ENCODE measurements around the genes FAM171A2, ITGA2B and C1QL1.

DNA sequence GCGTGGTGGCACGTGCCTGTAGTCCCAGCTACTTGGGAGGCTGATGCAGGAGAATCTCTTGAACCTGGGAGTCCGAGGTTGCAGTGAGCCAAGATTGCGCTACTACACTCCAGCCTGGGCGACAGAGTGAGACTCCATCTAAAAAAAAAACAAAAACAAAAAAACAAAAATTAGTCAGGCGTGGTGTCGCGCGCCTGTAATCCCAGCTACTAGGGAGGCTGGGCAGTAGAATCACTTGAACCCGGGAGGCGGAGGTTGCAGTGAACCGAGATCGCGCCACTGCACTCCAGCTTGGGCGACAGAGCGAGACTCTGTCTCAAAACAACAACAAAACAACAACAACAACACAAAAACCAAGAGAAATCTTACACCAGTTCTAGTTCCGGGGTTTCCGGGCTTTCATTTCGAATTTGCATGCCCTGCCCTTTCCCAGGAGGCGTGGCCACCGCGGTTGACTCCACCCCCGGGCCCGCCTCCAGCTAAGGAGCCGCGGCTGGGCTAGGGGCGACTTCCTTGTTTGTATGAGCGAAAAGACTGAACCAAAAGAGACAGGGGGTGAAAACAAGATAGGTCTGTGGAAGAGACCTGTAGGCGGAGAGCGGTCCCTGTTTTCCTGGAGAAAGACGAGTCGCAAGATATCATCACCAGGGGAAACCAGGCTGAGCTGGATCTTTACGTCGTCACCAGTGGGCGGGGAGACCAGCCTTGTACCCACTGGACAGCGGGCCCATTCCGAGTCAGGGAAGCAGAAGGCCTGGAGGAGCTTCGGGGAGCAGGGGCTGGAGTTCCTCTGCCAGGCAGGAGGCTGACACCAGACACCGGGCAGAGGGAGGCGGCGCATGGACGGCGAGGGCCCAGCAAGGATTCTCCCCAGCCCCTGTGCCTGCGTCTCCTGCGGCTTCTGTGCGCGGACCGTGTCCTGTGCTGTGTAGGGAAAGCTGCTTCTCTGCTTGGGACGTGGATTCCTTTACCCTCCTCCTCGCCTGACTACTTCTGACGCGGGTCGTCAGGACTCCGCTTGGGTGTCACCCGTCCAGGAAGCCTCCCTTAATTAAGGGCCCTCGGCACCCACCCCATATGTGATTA is 10.5 kb upstream of the ARL4D start:
- PRO-cap: bidirectional peak, plus-strand start at position 482 of the sequence, minus-strand start at position 406 of the sequence; bidirectional peak, plus-strand start at position 748 of the sequence, minus-strand start at position 625 of the sequence
- RAMPAGE, long total RNA, 2 experiments: start-site peak on the minus strand in 1 of 2 experiments, centred at position 400 of the sequence, 7 reads per replicate

DNA sequence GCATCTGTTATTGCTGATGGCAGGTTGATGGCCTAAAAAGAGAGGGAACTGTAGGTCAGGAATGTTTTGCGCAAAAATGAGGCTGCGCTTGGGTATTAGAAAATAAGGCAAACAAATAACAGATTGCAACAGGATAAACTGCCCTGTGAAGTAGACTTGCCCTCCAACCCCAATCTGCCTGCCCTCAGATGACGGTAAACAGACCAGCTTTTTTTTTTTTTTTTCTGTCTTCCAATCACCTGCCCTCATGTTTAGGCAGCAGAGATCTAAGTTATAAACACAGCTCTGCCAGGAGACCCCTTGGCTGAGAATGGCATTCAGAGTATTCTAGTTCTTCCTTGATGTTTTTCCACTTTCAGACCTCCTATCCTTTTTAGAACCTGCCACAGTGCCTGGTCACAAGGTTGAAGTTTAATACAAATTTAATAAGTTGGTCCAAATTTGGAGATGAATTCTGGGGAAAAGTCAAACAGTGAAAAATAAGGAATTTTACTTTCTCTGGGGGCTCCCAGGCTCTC is 3.7 kb upstream of the DHX8 start:
- PRO-cap: no peak
- RAMPAGE, long total RNA, 2 experiments: no peak in any of the 2 experiments

DNA sequence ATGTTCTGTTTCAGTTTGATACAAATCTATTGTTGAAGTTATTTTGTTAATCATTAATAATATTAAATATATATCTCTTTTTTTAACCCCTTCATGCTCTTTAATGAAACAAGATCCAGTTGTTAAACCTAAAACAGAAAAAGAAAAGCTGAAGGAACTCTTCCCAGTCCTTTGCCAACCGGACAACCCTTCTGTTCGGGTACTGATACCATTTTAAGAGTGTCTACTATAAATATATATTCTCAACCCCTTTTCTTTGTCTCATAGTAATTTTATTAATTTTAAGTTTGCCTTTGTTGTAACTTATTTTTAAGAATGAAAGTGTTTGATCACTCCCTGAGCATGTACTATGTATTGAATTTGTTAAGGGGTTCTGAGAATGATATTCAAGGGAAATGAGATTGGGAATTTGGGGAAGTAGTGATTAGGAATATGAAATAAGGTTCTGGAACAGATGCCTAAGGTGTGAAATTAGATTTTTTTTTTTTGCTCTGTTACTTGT is 7.3 kb downstream of the DHX8 start:
- PRO-cap: no peak
- RAMPAGE, long total RNA, 2 experiments: no peak in any of the 2 experiments

DNA sequence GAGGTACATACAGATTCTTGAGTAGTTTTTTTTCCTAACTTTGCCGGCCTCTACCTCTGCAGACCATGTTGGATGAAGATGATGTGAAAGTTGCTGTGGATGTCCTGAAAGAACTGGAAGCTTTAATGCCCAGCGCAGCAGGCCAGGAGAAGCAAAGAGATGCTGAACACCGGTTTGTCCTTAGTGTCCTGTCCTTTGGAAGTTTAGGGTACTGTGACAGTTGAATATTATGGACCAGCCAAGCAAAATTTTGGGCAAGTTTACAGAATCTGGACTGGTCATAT is 8.3 kb downstream of the DHX8 start:
- PRO-cap: no peak
- RAMPAGE, long total RNA, 2 experiments: no peak in any of the 2 experiments

DNA sequence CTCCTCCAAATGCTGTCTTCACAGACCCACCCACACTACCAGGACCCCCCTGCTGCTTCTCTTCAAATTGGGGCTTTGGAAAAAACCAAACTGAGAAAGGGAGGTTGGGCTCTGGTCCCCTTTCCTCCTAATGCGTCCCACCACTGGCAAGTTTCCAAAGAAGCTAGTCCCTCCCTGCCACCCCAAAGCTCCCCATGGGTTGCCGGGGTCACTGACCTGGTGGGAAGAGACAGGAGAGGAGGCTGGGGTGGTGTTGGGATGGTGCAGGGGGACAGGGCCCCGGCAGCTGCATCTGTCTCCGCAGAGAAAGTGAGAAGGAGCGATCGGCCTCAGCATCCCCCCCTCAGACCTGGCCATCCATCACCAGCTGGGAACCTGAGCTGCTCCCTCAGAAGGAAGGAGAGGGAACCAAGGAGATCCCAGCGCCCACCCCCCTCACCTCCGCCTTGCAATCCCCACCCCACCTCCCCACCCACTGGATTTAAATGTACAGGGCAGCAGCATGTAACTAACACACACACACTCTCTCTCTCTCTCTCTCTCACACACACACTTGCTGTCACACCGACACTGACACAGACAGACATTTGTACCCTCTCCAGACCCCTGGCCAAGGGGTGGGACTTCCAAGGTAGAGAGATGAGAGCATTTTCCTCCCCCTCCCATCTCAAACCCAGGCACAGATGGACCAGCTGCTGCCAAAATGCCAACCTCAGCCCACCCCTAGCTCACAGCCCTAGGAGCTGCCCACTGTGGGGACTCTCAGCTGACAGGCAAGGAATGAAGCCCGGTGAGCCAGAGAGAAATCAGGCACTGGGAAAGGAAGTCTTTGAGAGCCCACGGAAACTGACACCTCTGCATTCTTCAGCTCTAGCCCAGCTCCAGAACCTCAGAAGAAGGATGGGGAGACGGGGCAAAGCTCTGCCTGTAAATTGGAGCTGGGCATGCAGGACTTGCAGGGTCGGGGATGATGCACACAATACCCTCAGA is 3.1 kb downstream of the ETV4 start:
- PRO-cap: no peak
- RAMPAGE, long total RNA, 2 experiments: no peak in any of the 2 experiments

DNA sequence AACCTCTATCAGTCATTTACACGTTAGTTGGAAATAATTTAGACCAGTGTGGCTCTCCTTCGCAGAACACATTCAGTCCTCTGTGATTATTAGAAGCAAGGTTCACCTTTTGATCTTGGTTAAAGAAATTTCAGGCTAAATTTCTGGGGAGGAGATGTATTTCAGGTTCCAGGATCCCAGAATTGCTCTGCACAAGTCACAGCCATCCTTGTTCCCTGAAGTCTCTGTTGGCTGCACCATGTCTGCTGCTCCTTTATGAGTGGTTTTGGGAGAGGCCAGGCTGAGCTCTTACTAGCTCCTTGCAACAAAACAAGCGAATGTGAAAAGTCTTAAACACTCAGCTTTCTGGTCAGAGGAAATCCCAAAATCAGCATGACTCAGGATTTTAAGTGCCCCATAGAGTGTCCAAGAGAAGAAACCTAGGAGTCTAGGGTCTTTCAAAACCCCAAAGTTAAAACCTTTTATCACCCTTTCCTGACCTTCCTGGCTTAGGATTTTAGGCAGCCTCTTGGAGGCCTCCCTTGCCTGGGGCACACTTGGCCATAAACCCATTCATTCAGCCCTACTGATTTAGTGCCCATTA is 37.1 kb downstream of the SOST start:
- PRO-cap: no peak
- RAMPAGE, long total RNA, 2 experiments: no peak in any of the 2 experiments

DNA sequence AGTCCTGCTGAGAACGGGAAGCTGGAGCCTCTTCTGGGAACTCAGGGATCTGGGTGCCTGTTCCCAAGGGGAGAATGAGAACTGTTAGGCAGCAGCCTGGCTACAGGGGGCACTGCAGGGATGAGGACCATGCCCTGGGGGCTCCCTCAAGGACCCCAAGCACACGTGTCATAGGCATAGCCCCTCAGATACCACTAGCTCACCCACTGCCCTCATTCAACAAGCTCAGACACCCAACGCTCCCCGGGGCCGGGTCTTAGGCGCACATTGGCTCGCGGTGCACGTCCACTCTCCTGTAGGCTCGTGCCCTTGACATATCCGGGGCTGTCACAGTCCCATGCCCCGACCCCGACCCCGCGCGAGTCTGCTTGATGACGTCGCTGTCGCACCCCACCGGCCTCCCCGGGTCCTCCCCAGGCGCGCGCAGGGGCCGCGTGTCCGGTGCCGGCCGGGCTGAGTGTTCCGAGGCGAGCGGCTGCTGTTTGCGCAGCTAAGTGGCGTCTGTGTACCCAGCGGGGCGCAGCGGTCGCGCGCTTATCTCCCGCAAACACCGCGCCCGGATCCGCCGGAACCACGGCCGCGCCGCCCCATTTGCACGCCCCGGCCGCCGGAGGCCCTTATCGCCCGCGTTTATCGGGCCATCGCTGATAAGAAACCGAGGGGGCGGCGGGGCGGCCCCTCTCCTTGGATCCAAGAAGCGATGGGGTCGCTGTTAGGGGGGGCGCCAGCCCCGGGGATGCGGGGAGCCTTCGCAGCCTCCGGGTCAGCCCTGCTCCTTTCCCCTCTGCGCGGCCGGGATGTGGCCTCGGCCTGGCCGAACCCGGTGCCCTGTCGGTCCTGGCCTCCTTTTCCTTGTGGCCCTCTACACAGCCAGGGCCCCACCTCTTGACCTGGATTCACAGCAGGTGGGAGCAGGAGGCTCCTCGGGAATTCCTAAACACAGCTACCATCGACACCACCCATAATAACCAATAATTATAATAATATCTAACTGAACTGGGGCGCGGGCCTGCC is 20.7 kb upstream of the NAGS start:
- PRO-cap: no peak
- RAMPAGE, long total RNA, 2 experiments: no peak in any of the 2 experiments

DNA sequence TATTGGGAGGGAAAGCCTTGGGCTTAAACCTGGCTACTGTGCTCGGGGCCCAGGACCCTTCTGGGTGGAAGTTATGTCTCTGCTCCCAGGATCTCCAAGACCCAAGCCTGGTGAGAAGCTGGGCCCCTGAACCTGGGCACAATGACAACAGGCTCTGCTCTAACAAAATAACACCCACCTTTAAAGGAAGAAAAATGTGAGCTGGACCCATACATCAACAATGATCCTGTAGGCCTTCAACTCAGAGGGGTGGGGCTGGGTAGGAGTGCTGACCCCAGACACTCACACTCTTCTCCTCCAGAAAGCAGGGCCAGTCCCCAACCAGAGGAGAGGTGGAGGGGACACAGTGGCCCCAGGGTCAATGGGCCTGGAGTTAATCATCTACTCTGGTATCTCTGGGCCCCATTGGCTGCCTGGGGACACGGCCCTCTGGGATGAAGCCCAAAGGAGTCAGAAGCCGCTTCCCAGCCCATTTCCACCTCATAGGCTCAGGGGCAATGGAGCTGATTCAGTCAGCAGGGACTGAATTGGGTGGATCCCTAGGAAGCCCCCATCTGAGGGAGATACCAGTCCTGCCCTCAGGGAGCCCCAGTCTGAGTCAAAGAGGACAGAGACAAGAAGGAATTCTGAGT is 3.1 kb upstream of the NAGS start:
- PRO-cap: no peak
- RAMPAGE, long total RNA, 2 experiments: no peak in any of the 2 experiments

- PRO-cap: no peak
- RAMPAGE, long total RNA, 2 experiments: no peak in any of the 2 experiments
These were observed 4.2 kb downstream of the TMUB2 start for GRCh38 chr17:44190913-44191361.

GRCh38 chr17:44215581-44216001 is 3.9 kb downstream of the UBTF start:
- PRO-cap: no peak
- RAMPAGE, long total RNA, 2 experiments: no peak in any of the 2 experiments

DNA sequence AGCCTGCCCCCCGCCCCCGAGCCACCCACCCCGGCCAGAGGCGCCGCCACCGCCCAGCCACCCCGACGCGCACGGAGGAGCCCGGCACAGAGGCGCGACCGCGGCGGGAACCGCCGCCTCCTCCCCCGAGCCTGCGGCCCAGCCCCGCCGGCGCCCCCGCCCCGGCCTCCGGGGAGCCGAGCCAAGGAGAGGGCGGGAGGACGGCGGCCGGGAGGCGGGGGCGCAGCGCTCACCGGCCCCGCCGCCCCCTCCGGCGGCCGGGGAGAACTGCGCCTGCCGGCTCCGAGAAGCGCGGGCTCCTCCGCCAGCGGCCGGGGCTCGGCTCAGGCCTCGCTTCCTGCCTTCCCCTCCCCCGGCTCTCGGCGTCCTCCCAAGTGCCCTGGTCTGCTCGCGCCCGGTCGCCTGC is 536 bp downstream of the UBTF start:
- PRO-cap: bidirectional peak, plus-strand start at position 187 of the sequence, minus-strand start at position 170 of the sequence; bidirectional peak, plus-strand start at position 270 of the sequence, minus-strand start at position 259 of the sequence
- RAMPAGE, long total RNA, 2 experiments: start-site peak on the minus strand in 1 of 2 experiments, centred at position 119 of the sequence, 25 reads per replicate

GRCh38 chr17:44222022-44222926 is 2.8 kb upstream of the UBTF start:
- PRO-cap: bidirectional peak, plus-strand start at chr17:44222255, minus-strand start at chr17:44222088
- RAMPAGE, long total RNA, 2 experiments: no peak in any of the 2 experiments

- PRO-cap: no peak
- RAMPAGE, long total RNA, 2 experiments: no peak in any of the 2 experiments
These were observed 7.0 kb downstream of the SLC25A39 start for GRCh38 chr17:44317206-44318485.

GRCh38 chr17:44348598-44349168 is 3.6 kb downstream of the GRN start:
- PRO-cap: no peak
- RAMPAGE, long total RNA, 2 experiments: no peak in any of the 2 experiments

- PRO-cap: unidirectional peak, minus-strand start at chr17:44363850
- RAMPAGE, long total RNA, 2 experiments: no peak in any of the 2 experiments
These were observed at the start of gene FAM171A2 for GRCh38 chr17:44363592-44364283. Gene FAM171A2, minus strand, starts transcription at chr17:44363853.

GRCh38 chr17:44389257-44390075 is at the start of gene ITGA2B:
Gene ITGA2B, minus strand, starts transcription at chr17:44389649.
- PRO-cap: no peak
- RAMPAGE, long total RNA, 2 experiments: no peak in any of the 2 experiments

DNA sequence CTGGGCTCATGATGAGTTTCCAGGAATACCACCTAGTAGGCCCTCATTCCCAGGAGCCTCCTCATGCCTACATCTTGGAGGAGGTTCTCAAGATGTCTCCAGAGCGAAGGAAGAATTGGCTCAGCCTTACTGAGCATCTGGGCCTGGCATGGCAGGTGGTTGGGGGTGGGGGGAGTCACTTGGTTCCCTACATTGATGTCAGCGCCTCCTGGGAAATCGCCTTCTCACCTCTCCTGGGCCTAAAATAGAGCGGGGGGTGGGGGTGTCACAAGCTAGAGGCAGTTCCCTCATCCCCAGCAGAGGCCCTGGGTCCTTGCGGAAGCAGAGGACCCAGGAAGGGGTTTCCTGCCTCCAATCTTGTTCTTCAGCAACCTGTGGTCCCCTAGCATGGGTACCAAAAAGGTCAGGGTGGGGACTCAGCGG is 1.2 kb upstream of the ADAM11 start:
- PRO-cap: no peak
- RAMPAGE, long total RNA, 2 experiments: no peak in any of the 2 experiments

DNA sequence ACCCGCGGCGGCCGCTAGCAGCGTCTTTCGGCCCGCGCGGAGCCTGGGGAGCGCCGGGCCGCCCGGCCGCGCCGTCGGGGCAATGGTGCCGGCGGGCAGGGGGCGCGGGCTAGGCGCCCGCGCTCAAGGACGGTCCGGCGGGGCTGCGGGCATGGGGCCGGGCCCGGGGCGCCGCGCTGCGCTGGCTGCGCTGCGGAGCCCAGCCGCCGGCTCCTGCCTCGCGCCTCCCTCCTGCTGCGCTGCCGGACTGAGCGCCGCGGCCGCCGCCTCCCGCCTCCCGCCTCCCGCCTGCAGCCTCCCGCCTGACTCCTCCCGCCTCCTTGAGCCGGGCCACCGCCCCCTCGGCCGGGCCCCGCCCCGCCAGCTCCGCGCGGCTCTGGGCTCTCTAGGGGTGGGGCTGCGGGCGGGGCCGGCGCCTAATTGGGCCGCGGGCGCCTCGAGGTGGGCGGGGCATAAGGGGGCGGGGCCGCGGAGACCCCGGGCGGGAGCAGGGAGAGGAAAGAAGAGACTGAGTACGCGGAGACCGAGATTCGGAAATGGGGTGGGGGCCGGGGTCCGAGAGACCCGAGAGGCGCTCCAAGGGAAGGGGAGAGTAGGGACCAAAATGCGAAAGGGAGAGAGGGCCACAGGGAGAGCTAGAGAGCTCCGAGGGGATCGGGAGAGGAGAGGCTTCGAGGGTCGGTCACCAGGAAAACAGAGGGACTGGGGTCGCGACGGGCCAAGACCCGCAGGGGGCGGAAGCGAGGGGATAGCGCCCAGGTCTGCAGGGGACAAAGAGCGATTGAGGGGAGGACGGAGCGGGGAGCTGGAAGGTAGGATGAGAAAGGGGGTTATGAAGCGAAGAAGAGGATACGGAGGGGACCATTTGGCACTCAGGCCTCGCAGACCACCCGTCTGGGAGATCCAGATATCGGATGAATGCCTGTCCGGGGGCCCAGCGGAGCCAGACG is at the start of gene C1QL1:
C1QL1 (minus strand) TSS at position 249 of the 950 bp plus-strand sequence.
- PRO-cap: bidirectional peak, plus-strand start at position 471 of the sequence, minus-strand start at position 290 of the sequence
- RAMPAGE, long total RNA, 2 experiments: no peak in any of the 2 experiments

- PRO-cap: no peak
- RAMPAGE, long total RNA, 2 experiments: no peak in any of the 2 experiments
These were observed 20.2 kb upstream of the C1QL1 start for GRCh38 chr17:44988131-44988790.

DNA sequence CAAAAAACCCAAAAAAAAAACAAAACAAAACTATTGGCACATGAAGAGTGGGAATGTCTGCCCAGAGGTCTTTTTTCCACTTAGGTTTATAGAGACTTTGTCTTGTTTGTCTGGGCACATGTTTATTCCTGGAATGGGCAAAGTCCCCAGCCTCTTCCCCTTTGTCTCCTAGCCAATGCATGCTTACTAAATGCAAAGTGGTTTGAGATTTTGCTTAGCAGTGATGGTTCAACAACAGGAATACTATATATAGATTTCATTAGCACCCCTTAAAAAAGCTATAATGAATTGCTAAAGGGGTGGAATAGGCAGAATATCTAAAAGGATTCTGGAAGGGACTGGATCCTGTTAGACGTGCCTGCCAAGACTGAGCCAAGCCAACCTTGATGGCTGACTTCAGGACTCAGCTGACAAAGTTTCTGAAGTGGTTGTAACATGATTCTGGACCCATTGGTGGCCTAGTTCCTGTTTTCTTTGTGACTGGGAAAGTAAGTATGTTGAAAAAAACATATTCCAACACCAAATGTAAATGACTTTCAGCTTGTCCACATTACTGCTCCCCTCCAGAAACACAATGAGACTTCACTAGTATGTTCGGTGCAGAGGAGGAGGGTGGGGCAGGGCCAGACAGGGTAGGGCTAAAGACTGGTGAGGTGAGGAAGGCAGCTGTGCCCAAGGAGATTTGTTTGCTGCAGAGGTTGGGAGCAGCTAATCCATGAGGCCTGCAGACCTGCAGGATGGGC is 26.2 kb downstream of the NMT1 start:
- PRO-cap: no peak
- RAMPAGE, long total RNA, 2 experiments: no peak in any of the 2 experiments

Measured in breast epithelium (tissue), 2 donors.